Mesangial cell (primary cell): ENCODE measurements around a stretch of chr4.

DNA sequence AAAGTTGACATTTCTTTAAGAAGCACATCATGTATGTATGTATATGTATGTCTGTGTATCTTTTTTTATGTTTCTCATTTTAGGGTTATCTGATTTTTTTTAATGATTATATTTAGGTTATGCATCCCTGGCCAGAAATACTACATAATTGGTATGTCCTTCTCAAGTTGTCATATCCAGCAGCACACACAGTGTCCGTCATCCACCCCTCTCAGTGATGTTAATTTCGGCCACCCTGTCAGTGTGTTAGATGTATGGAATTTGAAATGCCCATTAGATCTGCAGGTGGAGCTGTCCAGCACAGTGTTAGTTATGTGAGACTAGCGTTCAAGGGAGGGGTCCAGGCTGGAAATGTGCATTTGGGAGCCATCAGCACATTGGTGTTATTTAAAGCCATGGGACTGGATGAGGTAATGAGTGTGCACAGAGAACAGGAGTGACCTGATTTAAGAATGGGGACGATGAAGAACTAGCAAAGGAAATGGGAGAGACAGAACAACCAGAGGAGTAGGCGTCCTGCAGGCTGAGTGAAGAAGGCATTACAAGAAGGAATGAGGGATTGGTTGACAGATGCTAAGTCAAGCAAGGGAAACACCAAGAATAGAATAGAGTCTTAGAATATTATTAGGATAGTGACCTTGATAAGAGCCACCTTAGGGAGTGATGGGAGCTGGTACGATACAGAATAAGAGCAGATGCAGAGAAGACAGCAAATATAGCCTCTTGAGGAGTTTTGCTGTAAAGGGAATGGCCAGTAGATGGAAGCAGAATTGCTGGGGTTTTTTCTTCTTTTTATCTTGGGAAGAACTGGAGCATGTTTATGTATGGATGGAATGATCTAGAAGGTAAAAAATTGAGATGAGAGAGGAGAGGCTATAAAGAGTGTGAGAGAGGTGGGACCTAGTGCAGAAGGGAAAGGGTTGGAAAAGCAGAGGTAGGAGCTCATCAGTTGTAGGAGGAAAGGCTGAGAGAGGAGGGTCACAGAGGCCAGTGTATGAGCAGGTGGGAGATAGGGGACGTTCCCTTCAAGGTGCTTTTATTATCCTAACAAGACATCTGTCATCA is 22.7 kb downstream of the ANAPC4 start:
- RAMPAGE, long total RNA = no peak

DNA sequence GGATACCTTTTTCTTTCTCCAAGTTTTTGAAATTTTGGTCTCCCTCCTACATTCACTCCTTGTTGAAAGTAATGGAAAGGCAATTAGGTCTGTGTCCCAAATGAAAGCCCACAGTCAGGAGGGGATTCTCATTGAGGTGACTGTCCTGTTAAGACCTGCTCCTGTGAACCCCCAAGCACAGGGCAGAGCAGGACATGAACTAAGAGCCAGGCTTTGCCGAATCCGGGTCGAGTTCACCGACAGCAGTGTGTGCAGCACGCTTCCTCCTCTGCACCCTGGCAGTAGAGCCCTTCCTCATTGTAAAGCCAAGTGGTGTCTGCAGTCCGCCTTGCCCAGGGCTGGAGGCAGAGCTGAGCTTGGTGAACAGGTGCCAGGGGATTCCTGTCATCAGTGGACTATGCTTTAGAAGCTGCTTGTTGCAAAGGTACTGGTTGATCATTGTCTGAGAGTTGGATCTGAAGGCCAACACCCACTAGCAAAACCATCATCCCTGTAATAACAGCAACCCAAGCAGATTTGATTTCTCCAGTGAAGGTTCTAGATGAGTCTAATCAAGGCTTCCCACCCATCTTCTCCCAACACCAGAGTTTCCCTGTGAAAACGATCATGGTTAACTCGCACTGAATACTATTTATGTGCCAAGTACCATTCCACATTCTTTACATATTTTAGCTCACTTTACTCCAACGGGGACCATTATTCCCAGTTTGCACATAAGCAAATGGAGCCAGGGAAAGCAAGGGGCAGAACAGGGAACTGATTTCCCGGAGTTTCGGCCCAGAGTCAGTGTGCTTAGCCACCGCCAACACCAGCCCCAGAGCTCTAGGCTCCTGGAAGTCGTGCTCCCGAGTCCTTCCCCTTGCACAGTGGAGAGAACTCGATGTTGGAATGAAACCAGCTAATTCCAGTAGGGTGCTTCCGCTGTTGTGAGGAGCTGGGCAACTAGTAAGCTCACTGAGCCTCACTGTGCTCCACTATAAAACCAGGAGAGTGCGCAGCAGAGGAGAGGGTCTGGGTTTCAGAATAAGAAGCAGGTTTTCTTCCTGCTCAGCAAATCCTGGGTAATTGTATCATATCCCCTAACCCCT is 1.4 kb upstream of the SLC34A2 start:
- RAMPAGE, long total RNA = no peak

DNA sequence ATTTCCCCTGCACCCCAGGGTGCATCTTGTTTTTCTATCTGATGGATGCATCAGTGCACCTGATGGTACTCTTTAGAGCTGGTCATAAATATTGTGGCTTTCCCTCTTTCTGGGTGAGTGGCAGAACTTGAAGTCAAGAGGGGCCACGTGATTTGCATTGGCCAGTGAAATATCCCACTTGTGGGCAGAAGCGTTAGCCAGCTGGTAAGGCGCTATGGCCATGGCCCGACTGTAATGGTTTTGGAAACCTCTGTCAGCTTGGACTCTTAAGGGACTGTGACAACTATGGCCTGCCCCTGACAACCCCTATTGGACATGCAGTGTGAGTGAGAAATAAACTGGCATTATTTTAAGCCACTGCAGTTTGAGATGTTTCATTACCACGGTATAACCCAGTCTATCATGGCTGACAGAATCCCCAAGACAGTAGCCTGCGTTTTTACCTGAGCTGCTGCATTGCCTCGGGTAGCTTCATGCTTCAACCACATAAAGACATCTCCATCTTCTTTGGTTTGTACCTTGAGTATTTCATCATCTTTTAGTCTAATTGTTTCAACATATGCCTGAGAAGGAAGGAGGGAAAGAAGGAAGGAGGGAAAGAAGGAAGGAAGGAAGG is 72.7 kb downstream of the SEL1L3 start:
- RAMPAGE, long total RNA = no peak

GRCh38 chr4:25872751-25873363 is 10.1 kb upstream of the SEL1L3 start:
- RAMPAGE, long total RNA = no peak

DNA sequence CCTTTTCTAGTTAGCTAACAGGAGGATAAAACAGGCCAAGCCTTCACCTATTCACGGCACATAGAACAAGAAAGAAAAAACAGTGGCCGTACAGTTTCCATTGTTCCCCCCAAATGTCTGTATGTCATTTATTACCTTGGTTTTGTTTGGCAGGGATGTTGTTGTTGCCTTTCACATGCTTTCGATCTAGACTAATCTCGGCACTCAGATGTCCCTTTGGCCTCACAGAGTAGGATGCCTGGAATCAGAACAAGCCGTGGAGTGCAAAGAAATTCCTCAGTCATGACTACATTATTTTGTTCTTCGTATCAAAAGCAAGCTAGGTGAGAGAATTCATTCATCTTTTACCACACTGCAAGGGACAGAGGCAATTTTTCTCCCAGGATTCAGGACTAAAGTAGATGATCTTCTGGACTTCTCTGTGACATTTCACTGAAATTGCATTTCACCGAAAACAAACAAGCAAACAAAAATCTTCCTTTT is 106.9 kb downstream of the SMIM20 start:
- RAMPAGE, long total RNA = no peak

GRCh38 chr4:26273447-26274100 is 47.2 kb upstream of the RBPJ start:
- RAMPAGE, long total RNA = no peak

DNA sequence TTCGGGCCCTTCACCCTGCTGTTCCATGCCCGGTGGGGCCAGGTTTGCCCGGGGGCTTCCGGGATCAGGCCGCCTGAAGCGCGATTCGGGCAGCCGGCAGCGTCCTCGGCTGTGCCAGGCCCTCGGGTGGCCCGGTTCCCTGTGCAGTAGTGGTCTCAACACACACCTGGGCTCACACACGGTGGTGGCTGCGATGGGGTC is 1.0 kb upstream of the RBPJ start:
- RAMPAGE, long total RNA = no peak

GRCh38 chr4:26804840-26805187 is 55.8 kb upstream of the STIM2 start:
- RAMPAGE, long total RNA = no peak

- RAMPAGE, long total RNA = no peak
Measured at GRCh38 chr4:26826479-26827337, 33.9 kb upstream of the STIM2 start.

DNA sequence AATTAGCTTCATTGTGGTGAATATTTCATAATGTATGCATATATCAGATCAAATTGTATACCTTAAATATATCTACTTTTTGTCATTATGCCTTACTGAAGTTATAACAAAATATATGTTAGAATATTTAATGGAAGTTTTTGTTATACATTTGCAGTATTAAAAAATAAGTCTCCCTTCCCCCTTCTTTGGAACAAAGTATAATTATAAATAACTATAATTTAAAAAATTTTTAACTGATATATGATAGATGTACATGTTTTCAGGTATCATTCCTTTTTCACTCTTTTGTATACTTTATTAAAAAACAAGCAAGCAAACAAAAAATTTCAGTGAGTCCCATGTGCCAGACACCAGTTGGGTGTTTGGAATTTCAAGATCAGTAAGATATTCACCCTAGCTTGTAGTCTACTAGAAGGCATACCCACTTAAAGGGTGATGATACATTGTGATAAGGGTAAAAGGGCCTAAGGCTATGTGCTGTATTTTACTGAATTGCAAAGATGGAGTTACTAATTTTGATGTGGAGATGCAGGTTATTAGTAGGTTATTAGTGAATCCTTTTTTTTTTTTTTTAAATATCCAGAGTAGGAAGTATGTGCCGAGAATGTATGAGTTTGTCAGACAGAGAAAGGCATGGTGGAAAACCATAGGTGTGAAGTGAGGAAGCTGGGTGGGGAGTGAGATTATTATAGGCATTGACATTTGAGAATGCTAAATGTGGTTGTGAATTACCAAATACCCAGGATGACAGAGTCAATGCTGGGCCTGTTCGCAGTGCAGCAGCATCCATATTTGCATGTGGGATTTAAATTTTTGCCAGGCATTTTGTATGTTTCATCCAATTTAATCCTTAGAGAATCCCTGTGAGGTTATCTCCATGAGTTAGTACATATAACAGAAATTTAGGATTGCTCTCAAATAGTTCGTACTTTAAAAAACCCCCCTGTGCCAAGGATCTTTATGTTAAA is 10.0 kb downstream of the STIM2 start:
- RAMPAGE, long total RNA = no peak

GRCh38 chr4:27005938-27006539 is 145.4 kb downstream of the STIM2 start:
- RAMPAGE, long total RNA = no peak

DNA sequence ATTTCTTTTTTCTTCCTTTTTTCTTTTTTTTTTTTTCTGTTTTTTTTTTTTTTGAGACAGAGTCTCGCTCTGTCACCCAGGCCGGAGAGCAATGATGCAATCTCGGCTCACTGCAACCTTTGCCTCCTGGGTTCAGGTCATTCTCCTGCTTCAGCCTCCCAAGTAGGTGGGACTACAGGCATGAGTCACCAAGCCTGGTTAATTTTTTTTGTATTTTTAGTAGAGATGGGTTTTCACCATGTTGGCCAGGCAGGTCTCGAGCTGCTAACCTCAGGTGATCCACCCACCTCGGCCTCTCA is 835.6 kb downstream of the STIM2 start:
- RAMPAGE, long total RNA = no peak

- RAMPAGE, long total RNA = no peak
Measured at GRCh38 chr4:29911827-29912158, 808.4 kb upstream of the PCDH7 start.

GRCh38 chr4:30789147-30789691 is 69.0 kb downstream of the PCDH7 start:
- RAMPAGE, long total RNA = no peak

DNA sequence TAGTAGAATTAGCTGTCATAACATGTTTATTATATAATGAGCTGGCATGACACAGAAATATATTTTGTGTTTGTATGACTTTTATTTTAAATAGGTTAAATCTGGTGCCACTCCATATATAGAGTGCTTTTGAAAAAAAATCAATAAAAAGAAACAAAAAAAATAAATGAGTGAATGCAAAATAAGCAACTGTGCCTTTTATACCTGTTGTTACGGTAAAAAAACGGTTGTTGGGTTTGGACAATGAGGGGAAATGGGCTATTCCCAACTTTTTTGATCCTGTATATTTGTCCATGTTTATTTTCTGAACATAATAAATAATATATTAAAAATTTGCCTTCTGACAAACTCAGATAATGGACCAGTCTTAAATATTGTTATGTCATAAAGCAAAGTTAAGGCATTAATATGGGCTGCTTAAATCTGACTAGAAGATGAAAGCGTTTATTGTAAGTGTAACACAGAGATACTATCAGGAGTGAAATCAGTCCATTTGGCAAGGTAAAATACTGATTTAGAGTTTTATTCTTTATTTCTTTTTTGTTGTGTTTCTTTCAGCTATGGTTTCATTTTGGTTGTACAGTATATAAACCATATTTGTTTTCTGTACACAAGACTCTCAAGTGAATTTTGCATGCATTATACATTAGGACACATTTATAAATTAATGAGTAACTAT is 425.3 kb downstream of the PCDH7 start:
- RAMPAGE, long total RNA = no peak

DNA sequence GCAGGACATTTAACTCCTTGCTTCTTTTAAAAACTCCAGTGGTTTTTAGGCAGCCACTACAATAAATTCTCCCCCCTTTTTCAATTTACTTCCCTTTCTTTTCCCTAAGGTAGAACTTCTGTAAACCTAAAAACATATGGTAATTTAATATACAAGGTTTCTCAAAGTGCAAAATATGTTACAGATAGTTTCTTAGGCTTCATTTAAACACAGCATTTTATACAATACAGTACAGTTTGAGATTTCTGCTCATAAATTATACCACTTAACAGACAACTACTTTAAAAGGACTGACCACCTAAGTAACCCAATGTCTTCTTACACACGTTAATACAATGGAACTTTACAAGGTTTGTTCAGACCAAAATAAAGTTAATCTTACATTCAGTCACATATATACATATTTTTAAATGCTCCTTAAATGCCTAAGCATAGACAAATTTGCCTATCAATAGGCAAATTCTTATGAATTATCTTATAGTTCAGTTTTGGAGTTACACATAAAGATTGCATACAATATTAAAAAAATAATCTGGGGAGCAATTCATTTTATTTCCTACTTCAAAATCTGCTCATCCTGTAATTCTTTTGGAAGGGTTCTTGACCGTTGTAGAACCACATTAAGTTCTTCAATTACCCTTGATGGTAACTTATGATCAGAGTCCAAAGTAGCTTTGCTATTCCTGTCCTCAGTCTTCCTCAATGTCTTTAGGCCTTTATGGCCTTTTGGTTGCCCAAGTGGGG is 176.8 kb downstream of the ARAP2 start:
- RAMPAGE, long total RNA = no peak

DNA sequence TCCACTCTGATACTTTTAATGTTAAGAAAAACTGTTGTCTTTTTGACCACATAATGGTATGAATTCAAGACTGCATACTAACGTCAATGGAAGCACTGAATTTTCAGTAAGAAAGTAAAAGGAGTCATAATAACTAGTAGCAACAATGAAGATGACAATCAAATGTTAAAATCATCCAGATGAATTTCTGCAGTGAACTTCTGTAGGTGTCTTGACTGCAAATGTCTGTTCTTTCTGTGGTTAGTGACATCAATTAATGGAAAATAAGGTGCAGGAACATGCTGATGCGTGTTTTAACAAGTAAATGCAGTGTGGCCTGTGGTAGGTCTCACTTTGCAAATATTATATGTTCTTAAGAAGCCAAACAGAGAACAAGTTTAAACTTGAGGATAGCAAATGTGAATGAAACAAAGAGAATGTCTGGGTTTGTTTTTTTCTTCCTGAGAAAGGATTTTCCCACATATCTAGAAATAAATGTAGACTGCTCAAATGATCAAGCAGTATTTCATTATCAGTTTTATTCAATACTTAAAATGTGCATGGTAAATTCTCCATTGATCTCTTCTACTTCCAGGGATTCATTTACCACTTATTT is 2.6 kb upstream of the DTHD1 start:
- RAMPAGE, long total RNA = no peak

- RAMPAGE, long total RNA = no peak
Measured at GRCh38 chr4:36386353-36386692, 104.9 kb downstream of the DTHD1 start.

- RAMPAGE, long total RNA = no peak
Measured at GRCh38 chr4:37198115-37198512, 46.4 kb upstream of the NWD2 start.

GRCh38 chr4:37641758-37642257 is 44.4 kb downstream of the RELL1 start:
- RAMPAGE, long total RNA = no peak